ENCODE data around the genes PMEPA1 and NELFCD.

DNA sequence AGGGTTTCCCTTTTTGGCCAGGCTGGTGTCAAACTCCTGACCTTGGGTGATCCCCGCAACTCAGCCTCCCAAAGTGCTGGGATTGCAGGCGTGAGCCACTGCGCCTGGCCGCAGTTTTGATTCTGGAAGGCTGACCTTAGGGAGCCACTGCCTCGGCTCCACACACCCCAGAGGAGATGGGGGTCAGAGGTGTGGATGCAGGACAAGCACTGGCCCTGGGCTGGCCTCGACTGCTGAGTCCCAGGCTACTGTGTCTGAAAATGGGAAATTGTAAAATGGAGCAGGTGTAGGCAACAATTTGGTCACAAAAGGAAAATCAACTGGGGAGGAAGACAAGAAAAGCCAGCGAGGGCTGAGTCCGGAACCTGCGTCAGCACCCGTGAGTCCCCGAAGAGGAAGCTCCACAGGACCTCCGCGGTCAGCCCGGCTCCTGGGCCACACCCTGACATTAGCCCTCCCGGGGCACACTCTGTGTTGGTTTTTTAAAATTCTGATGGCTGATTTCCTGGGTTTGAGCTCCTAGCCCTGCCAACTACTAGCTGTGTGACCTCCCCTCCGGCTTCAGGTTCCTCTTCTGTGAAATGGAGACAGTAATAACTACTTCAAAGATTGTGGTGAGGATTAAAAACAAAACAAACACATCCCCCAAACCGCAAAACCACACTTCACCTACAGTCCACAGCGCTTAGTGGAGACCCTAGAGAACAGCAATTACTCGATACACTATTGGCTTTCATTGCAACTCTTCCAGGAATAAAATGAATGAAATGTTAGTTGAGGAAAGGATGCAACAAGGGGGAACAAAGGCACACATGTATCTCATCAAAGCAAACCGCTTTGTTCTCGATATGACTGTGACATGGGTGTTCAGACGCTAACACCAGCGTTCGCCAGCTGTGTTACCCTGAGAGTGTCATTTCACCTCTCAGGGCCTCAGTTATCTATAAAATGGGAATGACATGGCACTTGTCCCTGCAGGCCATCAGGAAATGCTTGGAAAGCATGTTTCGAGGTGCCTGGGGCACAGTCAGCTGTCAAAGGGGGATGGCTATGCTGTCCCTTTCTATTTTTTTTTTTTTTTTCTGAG is 1.1 kb downstream of the ZBP1 start:
- PRO-cap, result no peak

- PRO-cap, result no peak
Observed at GRCh38 chr20:57630193-57630569, 10.0 kb upstream of the ZBP1 start.

- PRO-cap, result no peak
Observed at GRCh38 chr20:57672081-57672719, 37.6 kb downstream of the PMEPA1 start.

DNA sequence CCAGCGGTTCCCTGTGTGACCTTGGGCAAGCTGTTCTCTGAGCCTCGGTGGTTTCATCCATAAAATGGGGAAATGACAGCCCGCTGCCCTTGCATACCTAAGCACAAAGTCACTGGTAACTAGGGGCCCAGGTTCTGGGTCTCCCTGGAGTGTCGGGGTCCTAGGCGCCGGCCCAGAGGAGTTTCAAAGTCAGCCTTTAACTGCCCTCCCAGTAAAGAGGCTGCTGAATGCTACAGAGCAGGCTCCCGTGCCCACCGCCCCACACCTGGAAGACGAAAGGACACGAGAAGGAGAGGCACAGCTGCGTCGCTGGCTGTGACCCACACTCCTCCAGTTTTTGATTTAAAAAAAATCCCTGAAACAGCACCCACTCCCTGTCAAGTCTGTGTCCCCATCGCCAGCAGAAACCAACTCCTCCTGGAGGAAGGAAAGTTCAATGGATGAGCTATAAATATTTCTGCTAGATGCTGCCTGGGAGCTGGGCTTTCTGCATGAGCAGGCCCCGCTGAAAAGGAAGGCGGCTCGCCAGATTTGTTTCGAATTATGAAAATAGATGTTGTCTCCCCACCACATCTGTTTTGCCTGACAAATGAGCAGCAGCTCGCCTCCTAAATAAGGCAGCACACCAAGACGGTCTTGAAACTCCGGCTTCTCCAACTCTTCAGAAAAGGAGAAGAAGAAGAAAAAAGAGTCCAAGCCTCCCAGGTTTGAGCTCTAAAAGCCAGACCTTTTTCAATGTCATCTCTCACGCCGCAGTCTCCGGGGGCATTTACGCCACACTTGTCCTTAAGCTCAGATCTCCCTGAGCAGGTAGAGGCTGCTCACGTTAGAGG is 27.3 kb downstream of the PMEPA1 start:
- PRO-cap, result no peak

DNA sequence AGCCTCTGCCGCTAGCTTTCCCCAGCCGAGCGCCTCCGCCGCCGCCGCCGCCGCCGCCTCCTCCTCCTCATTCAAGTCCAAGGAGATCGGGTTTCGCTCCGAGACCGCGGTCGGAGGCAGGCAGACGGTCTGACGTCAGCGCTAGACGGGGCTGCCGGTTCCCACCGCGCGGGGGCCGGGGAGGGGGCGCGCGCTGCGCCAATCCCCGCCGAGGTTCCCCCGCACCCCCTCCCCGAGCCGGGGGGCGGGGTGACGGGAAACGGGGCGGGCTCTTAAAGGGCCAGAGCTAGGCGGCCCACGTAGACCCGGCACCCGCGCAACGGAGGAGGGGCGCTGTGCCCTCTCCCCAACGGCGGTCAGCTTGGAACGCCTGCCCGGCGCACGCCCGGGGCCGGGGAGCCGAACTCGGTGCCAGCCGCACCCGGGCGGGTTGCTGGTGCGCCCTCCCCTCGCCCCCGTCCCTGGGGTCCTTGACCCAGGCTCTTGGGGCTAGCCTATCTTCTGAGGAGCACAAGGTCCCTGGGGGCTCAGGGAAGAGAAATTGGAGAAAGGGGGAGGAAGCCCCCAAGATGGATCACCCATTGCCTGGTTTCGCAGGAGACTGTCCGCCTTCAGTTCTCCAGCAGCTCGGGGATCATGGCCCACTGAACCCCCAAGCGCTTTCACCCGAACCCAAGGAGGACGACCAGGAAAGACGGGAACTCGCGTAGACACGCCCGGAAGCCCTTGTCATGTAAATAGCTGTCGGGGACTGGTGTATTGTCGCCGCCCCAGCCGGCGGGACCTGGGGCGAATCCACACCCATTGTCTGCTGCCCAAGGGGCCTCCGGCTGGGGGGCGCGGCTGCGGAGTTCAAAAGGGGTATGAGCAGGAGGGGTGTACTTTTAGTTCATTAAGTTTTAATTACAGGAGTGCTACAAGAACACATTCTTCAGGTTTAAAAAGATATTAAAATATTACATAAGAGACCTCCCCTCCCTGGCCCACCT is at the start of gene PMEPA1:
Gene PMEPA1, minus strand, starts transcription at position 134 of the 989 bp plus-strand sequence.
- PRO-cap, result bidirectional peak, plus-strand start at position 300 of the sequence, minus-strand start at position 73 of the sequence; bidirectional peak, plus-strand start at position 804 of the sequence, minus-strand start at position 646 of the sequence

DNA sequence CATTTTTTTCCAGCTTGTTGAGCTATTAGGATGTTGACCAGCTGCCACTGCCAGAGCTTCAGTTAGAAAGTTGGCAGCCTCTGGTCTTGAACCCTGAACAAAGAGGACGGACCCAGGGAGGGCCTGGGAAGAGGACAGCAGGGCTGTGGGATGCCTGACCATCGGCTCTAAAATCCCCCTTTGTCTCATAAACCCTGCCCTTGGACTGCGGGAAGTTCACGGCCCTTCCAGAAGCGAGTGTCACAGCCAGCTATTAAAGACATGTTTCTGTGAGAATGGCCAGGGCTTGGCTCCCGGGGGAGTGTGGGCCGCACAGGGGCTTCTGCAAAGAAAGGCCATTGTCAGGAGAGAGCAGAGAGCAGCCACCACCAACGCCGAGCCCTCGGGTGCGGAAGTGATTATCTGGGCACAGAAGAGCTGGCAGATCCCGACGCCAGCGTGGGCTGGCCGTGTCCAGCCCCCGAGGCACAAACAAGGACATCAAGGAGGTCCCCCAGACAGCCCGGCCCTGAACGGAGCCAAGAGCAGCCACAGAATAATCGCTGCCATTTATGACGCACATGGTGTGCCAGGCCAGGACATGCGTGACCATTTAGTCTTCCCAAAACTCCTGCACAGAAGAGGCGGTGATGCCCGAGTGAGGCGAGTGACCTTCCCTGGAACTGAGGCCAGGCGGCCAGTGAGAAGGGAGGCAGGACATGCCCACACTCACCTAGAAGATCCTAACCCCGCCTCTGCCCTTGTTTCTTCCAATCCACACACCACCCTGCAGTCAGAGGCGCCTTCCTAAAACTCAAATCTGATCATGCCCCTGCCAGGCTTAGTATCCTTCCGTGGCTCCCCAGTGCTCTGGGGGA is 111.0 kb upstream of the C20orf85 start:
- PRO-cap, result no peak

DNA sequence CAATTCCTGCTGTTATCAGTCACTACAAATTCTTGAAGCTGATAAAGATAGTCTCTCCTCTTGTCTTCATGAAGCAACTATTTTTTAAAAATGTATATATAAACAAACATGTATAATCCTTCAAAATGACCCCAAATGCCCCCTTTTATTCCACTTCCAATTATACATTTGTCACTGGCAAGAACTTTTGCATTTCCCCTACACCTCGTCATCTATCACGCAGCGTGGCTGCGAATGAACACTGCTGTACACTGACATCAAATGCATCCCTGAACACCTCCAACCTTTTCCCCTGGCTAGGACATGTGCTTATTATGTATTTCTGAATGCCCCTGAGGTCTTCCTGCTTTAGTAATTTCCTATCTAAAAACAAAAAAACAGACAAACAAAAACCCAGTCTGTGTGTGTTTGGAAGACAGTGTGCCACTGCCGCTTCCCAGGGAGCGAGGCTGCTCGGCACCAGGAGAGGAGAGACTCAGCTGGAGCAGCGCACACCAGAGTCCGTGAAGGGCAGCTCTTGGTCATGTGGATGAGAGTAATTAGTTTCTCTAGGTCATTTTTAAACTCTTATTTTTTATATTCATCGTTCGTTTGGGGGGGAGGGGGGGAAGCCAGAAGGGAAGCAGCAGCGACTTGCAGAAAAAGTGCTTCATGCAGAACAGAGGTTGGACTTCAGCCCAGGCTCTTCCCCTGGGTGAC is 9.9 kb upstream of the ANKRD60 start:
- PRO-cap, result no peak

DNA sequence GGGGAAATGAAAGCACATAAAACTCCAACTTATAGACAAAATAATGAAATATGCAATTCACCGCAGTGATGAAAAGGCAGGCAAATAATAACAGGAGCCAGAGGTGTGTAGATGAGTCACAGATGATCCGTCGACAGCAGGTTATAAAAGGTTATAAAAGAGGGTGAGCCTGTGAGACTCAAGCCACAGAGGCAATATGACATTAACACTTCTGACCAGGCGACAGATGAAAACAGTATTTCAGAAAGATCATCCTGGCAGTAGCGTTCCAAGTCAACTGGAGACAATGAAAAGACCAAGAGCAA is 35.8 kb upstream of the ANKRD60 start:
- PRO-cap, result no peak

DNA sequence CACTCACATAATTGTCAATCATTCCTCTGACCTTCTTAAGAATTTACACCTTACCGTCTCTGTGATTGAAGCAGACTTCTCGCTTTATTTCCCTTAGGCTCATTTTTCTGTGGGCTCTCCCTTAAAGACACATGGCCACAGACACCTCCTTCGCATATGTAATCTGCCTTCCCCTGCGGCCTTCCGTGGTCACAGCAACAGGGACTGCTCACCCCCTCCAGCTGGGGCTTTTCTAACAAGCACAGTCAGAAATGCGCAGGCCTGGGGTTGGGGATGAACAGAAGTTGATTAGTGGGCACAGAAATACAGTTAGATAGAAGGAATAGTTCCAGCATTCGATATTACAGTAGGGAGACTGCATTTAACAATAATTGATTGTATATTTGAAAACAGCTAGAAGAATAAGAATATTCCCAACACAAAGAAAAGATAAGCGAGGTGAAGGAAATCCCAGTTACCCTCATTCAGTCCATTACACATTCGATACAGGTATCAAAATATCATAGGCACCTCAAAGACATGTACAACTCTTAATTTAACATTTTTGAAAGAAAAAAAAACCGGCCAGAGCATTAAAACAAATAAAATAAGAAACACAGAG is 22.9 kb upstream of the VAPB start:
- PRO-cap, result no peak

- PRO-cap, result bidirectional peak, plus-strand start at chr20:58389119, minus-strand start at chr20:58389000
Observed at GRCh38 chr20:58388801-58389044, 306 bp upstream of the VAPB start.

DNA sequence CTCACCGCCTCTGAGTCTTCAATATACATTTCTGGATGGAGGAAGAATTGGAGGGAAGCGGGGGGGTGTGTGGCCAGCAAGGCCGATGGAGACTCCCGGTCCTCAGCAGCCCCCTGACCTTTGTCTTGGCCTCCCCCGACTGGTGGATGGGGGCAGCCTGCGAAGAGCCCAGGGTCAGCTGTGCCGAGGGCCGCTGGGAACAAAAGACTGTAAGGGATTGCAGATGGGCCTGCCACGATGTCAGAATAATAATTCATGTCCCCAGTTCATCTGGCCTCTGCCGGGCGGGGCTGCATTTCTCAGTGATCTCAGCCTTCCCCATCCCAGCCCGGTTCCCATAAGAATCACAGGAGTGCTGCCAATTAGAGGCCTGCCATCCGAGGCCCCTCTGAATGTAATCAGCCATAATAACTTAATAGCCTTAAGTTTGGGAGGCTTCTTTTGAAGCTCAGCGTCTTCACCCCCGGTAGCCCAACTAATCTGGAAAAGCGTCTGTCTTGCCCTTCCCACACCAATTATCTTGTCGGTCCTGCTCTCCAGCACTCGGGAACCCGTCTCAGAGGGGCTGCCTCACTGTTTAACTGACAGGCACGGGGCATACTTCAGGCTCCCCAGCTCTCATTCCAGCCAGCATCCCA is 54.1 kb upstream of the STX16 start:
- PRO-cap, result no peak

DNA sequence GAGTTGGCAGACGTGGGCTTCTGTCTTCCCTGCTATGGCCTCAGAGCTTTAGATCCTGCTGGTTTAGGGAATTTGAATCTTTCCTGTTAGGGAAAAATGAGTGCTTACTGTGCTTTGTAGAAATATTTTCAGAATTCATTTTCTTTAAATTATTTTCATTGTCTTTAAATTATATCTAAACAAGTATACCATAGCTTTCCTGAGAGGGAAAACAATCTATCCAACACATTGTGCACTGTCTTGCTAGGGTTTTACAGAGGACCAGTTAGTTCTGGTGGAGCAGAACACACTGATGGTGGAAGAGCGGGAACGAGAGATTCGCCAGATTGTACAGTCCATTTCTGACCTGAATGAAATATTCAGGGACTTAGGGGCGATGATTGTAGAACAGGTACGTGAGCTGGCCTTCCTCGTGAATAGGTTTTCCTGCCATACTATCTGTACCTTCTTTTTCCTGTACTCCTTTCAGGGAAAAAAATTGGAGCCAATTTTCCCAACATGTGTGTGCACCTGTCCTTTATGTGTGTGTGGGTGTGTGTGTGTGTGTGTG is 19.9 kb downstream of the STX16 start:
- PRO-cap, result no peak

- PRO-cap, result no peak
Observed at GRCh38 chr20:58889737-58890233, 1.4 kb upstream of the GNAS start.

DNA sequence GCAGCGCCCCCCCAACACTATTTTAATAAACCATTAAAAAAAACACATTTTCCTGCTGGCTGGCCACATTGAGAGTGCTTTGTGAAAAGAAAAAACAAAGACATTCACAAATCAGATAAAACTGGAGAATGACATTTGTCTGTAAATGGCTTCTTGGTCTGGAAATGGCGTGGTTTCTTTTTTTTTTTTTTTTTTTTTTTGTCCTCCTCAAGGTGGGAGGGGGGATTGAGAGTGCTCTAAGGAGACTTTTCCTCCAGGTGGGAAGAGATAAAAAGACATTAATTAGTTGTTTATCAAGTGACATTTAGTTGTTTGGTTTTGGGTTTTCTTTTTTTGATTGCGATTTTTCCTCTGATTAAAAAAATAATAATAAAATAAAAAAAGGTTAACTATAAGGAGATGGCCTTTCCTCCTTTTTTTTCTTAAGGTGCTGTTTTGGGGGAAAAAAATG is 1.7 kb downstream of the GNAS start:
- PRO-cap, result no peak

GRCh38 chr20:58895833-58896057 is 4.5 kb downstream of the GNAS start:
- PRO-cap, result no peak

DNA sequence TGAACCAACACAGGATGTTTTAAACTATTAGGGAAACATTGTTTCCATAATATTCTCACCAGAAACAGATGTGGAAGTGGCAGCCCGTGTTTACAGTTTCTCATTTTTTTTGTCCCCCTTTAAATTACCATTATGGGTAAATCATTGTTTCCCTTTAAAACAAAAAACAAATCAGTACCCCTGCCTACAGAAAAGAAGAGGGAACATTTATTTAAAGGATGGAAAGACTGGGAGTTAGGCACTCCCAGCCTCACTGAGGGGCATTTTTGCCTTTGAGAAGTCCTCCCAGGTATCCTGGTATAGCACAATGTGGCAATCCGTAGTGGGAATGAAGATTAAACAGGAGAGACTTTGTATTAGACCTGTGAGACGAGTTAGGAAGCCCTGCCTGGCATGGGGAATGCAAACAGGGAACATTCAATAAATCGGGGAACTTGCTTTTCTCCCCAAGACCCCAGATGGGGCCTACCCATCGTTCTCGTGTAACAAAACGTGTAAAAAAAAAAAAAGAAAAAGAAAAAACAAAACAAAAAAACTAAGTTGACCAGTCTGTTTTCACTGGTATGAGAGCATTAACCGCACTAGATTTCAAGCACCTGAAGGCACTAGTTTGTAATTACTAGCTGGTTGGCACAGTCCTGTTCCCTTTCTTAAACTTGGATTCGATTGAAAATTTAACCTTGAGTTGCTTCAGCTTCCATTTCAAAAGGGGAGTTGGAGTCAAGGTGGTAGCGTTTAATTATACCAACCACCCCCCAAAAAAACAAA is 5.1 kb downstream of the GNAS start:
- PRO-cap, result no peak

DNA sequence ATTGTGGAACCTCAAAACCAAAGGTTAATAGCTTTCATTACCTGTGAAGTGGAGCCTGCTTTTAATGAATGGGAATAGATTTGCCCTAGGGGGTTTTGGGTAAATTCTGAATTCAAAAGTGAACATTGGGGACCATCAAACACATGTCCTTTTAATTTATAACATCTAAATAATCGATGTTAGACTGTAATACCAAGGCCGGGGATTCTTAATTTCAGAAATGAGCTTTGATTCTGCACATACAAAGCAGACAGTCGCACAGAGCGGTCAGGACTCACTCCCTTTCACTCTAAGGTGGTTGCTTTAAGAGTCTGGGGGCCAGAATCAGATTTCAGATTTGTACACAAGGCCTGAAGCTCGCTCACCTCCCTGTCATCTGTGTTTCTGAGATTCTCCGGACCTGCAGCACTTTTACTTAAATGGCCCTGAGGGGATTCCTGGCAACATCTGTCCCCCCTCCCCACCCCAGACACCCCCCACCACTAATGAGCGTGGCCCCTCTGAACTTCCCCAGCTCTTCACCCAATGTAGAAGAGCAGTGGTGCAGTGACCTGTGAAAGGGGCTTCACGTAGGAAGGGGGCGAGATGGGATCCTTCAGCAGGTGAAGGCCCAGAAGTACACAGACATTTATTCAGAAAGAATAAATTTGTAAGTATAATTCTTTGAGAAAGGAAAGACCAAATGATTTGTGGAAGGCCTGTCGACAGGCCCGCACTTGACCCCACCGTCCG is 10.0 kb downstream of the GNAS start:
- PRO-cap, result no peak

- PRO-cap, result no peak
Observed at GRCh38 chr20:58909009-58909898, 18.0 kb downstream of the GNAS start.

GRCh38 chr20:58980716-58981845 is at the start of gene NELFCD:
Gene NELFCD, plus strand, starts transcription at chr20:58981256.
- PRO-cap, result bidirectional peak, plus-strand start at chr20:58981283, minus-strand start at chr20:58981100; bidirectional peak, plus-strand start at chr20:58981595, minus-strand start at chr20:58981514

DNA sequence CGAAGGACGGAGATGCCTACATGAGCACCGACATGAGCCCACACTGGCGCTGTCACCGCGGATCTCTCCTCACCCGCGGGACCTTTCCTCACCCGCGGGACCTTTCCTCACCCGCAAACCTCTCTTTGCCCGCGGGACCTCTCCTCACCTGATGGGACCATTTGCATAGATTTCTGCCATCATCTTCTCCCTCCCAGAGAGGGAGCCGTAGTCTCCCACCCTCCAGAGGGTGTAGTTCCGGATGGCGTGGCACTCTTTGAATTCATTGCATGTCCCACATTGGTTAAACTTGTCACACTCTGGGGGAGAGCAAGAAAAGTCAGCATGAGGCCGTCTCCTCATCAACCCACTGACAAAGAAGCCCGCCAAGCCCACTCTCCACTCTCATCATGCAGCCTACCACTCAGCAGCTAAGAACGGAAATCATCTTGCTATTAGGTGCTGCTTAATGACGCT is 9.6 kb downstream of the CTSZ start:
- PRO-cap, result no peak